ENCODE results near the gene H3Y2.

DNA sequence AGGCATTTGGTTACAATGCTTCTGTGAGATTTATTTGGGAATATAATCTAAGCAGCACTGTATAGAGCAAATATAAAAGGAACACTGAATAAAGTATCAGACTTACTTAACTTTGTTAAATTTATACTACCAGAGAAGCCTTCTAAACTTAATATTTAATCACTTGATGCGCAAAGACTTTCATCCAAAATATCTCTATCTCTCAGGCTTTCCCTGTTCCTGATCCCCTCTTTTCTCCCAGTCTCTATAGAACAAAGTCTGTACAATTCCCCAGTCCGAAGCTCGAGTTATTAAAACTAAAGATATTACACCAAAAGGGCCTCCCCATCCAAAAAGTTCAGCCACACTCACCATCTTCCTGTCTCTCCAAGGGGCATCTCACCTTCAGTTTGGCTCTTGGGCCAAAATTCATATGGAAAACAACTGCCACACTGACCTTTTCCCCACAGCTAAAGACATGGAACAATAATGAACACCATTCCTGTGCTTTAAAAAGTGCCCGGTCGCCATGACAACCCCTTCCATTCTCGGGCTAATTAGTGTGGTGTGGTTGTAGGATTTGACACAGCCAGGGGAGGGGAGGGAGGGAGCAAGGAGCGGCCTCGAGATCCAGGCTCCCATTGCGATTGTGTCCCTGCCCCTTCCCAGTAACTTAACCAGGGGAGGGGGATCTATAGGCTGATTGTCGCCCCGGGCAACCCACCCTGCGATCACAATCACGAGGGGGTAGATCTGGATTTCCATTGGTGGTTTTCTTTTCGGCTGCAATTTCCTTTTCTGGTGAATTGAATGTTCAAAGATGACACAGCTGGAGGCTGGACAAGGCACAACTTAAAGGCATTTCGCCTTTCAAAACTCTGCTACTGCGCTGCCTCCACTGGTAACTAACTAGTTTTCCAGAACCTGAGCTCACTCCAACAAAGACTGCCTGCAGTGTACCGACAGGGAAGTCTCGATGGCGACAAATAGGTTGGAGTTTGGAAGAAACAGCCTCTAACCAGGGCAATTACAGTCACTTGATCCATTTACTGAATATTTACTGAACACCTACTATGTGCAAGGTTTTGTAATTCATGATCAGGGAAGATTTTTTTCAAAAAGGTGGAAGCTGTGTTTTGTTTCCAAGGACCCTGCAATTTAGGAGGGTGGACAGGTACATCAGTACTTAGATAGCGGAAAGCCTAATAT is 96.6 kb upstream of the RETREG1 start:
- RRBS: no CpG with 5 or more reads among the region's 20 CpGs

GRCh38 chr5:16727800-16728594 is 111.2 kb upstream of the RETREG1 start:
- RRBS: no CpG with 5 or more reads among the region's 12 CpGs

- RRBS: no CpG with 5 or more reads among the region's 13 CpGs
Measured at GRCh38 chr5:16879689-16880080, 56.4 kb downstream of the MYO10 start.

DNA sequence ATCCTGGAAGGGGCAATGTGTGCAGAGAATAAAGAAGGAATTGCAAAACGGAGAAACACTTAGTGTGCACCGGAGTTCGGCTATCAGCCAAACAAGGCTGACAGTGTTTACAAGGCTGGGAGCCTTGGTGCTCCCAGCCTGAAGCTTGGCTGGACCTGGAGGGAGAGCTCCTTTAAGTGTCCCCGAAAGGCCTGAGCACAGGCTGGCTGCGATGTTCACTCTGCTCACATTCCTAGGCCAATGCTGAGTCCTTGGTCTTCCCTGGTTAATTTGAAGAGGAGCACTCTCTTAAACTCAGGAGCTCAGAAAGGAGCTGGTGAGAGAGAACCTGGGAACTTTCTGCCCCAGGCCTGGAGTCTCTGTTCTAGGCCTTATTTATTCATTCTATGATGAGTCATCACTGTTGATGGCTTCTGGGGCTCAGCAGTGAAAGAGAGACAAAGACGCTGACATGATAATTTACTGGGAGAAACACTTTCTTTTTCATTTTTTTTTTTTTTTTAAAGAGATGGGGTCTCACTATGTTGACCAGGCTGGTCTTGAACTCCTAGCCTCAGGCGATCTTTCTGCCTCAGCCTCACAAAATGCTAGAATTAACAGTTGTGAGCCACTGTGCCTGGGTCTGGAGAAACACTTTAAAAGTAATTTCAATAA is 88.7 kb upstream of the MYO10 start:
- RRBS: no CpG with 5 or more reads among the region's 7 CpGs

GRCh38 chr5:17123666-17124000 is 93.8 kb upstream of the BASP1 start:
- RRBS: no CpG with 5 or more reads among the region's 3 CpGs

GRCh38 chr5:17216700-17217187 is 687 bp upstream of the BASP1 start:
- RRBS: no CpG with 5 or more reads among the region's 39 CpGs

DNA sequence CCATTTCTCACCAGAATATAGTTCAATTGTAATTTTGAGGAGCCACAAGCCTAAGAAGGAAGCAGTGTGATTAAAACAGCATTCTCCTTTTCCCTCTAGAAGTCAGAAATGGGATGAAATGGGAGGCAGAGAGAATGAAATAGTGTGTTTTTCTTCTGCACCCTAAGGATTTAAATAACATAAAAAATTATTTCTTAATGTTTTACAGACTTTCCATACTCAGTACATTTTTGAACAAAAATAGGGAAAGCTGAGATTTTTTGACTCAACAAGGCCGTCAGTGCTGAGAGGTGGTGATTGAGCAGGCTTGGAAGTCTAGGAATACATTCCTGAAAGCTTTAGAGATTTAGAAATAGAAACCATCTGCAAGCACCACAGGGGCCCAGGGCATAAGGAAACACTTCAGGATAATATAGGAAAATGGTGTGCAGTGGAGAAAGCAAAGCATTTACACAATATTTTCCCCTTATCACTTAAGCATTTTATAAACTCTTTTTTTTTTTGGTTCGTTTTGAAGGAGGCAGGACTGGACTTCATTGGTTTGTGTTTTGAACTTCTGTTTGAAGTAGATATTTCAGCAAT is 5.2 kb downstream of the BASP1 start:
- RRBS: no CpG with 5 or more reads among the region's 2 CpGs

DNA sequence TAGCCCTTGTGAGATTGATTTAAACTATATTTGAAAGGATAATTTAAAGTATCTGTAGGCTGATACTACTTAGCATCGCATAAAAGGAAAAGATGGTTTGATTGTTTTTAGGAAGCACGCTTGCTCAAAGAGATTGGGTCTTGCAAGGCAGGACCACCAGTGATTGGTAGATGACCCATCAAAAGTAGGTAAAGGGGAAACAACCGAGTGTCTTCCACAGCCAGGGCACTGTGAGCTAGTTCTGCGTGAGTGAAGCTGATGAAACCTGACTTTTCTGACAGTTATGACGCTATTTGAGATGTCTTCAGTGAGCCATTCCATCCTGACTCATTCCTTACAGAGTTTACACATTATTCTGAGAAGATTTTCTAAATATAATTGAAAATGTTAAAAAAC is 49.6 kb downstream of the BASP1 start:
- RRBS: no CpG with 5 or more reads among the region's 5 CpGs

GRCh38 chr5:17317581-17318210 is 100.3 kb downstream of the BASP1 start:
- RRBS: no CpG with 5 or more reads among the region's 10 CpGs

- RRBS: no CpG with 5 or more reads among the region's 8 CpGs
Measured at GRCh38 chr5:17400958-17401469, 90.9 kb downstream of the H3Y2 start.

- RRBS: no CpG with 5 or more reads among the region's 8 CpGs
Measured at GRCh38 chr5:17491831-17492190, at the start of gene H3Y2. TSS of gene H3Y2 (minus strand) at chr5:17492076.

- RRBS: no CpG with 5 or more reads among the region's 4 CpGs
Measured at GRCh38 chr5:19403272-19403594, 584.8 kb downstream of the CDH18 start.

DNA sequence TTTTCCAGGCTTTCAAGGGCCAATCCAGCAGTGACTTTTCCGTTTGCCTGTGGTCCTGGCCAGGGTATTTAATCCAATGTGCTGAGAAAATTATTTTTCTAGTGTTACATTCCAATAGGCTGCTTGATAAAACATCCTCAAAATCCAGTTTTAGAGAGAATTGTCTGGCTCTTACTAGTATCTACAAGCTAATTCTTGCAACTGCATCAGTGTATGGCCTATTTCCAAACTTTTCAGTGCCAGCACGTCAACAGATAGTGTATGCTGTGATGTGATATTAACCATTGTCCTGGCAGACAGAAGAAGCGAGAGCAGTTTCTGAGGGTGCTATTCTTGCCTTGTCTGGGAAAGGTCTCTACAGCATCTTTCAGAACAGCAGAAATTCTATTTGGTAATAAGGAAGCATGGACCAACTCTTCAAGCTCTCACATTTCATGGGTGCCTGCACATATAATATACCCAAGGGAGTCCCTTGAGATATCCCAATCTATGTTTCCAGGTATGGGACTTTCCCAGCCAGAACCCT is 174.2 kb upstream of the CDH12 start:
- RRBS: no CpG with 5 or more reads among the region's 3 CpGs

DNA sequence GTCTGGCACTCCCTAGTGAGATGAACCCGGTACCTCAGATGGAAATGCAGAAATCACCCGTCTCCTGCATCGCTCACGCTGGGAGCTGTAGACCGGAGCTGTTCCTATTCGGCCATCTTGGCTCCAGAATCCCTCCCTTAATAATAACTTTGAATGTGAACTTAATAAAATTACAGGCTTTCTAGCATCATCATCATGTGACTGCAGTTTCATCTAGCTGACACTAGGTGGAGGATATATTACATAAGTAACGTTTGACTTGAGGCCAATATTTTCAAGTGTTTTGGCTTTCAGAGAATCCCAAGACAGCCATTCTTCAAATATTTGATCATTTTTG is 474.8 kb upstream of the CDH10 start:
- RRBS: no CpG with 5 or more reads among the region's 7 CpGs

GRCh38 chr5:30197761-30198366 is 995.6 kb upstream of the CDH6 start:
- RRBS: no CpG with 5 or more reads among the region's 10 CpGs

DNA sequence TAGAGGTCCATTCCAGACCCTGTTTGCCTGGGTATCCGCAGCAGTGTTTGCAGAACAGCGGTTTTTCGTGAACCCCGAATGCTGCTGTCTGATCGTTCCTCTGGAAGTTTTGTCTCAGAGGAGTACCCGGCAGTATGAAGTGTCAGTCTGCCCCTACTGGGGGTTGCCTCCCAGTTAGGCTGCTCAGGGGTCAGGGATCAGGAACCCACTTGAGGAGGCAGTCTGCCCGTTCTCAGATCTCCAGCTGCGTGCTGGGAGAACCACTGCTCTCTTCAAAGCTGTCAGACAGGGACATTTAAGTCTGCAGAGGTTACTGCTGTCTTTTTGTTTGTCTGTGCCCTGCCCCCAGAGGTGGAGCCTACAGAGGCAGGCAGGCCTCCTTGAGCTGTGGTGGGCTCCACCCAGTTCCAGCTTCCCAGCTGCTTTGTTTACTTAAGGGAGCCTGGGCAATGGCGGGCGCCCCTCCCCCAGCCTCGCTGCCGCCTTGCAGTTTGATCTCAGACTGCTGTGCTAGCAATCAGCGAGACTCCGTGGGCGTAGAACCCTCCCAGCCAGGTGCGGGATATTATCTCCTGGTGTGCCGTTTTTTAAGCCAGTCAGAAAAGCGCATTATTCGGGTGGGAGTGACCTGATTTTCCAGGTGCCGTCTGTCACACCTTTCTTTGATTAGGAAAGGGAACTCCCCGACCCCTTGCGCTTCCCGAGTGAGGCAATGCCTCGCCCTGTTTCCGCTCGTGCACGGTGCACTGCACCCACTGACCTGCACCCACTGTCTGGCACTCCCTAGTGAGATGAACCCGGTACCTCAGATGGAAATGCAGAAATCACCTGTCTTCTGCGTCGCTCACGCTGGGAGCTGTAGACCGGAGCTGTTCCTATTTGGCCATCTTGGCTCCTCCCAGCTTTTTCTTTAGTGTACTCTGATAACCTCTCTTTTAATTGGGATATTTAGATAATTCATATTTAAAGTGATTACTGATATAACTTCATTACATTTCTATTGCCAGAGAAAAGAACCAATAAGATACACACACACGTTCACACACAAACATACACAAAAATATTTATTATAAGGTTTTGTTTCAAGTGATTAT is 764.5 kb upstream of the CDH6 start:
- RRBS: no CpG with 5 or more reads among the region's 33 CpGs

- RRBS: no CpG with 5 or more reads among the region's 13 CpGs
Measured at GRCh38 chr5:31226674-31227273, 33.3 kb downstream of the CDH6 start.

- RRBS: no CpG with 5 or more reads among the region's 6 CpGs
Measured at GRCh38 chr5:31663408-31663828, 24.5 kb downstream of the PDZD2 start.

DNA sequence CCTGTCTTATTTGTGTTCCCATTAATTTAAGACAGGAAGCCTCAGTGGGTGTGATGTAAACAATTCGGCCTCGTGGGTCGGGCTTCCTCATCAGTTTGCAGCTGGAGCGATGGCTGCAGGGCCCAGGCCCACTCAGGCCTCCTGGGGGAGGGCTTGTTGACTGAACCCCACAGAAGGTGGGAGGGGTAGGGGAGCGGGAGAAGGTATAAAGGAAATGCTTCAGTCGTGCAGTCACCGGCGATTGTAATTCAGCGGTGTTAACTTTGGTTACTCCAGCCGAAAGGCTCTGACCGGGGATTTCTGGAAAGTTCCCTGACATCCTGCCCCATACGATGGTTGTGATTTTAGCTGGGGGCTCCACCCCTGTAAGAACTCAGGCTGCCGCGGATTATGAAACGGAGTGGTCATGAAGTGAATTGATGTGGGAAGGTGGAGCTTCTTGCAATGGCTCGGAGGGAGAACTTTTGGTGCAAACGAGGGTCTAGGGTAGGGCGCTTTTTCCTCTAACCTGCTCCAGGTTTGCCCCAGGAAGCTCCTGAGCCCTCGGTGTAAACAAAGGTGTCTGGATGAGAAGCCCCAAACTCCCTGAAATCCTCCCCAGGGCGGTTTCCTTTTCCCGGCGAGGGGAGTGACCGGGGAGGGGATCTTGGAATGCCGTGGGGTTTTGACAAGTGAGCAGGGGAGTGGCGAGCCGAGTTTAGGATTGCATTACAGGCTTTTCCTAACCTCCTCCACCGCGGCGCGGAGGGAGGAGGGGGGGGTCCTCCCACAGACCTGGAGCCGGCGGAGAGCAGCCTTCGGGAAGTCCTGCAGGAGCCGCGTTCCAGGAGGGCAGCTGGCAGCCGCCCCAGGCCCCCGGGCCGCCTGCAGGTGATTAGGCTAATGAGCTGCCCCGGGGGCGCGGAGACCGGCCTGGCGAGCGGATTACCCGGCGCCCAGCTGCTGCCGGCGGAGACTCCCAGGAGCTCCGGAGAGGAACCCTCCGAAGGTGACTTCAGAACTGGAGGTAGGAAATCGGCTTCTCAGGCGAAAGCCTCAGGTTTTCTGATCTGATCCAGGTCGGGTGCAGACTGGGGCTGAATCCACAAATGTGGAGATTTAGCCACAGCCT is 215.6 kb downstream of the PDZD2 start:
- RRBS: 2% methylated on average over 7 of the region's 53 CpGs

GRCh38 chr5:31886881-31888194 is 248.4 kb downstream of the PDZD2 start:
- RRBS: no CpG with 5 or more reads among the region's 20 CpGs

Measured in foreskin fibroblast (primary cell).